PFSK-1 (cell line): ENCODE measurements around the genes CTAGE1 and TMEM241.

DNA sequence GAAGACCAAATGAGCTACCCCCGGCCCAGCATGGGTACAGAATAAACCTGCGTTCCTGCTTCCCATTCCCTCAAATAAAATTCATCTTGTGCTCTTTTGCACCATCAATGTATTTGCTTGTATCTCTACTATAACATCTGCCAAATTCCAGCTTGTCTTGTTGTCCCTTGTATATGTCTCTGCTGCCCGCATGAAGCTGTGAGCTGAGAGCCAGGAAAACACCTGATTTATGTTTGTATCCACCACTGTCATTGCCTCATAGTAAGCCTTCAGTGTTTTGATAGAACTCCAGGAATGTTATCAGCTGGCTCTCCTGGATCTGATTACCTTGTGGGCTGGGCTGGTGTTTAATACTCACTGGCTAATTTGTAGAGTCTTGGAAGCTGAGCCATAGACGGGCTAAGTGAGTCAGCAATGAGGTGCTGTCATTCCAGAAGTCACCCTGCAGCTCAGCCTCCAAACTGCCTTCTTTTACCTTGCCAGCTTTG lies 62.9 kb upstream of the GATA6 start:
- RRBS, result no CpG with 5 or more reads among the region's 4 CpGs

GRCh38 chr18:22241395-22242548 lies 72.4 kb downstream of the GATA6 start:
- RRBS, result no CpG with 5 or more reads among the region's 16 CpGs

DNA sequence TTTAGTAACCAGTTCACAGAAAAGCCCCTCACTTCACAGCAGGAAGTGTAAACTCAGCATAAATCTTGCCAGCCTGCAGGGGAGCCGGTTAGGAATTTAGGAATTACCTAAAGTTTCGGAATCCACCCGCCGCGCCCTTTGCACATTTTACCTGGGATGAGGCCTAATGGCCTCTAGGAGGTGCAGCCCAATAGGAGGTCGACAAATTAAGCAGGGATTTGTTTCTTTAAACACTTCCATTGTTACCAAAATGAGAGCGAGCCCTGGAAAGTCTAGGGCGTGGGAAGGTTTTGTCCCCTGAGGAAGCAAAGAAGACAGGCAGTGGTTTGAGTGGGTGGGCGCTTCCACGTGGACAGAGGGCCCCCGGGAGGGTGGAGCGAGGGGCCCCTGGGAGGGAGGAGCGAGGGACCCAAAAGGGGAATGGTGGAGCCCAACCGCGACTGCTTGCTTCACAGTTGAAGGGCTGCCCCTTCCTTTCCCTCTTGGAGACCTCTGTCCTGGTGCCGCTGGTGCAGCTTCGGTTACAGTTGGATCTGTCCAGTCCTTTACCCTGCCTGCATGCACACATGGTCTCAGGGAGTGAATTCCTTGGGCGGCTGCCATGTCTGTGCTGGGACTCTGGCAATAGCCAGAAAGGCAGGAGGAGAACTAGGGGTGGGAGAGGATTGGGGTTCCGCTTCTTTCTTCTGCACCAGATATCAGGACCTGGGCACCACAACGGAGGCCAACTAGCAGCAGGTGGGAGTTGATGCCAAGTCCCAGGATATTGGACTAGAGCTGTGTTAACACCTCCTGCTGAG lies 93.1 kb downstream of the CTAGE1 start:
- RRBS, result no CpG with 5 or more reads among the region's 20 CpGs

- RRBS, result no CpG with 5 or more reads among the region's 4 CpGs
These were observed 72.2 kb downstream of the CTAGE1 start for GRCh38 chr18:22345199-22346178.

DNA sequence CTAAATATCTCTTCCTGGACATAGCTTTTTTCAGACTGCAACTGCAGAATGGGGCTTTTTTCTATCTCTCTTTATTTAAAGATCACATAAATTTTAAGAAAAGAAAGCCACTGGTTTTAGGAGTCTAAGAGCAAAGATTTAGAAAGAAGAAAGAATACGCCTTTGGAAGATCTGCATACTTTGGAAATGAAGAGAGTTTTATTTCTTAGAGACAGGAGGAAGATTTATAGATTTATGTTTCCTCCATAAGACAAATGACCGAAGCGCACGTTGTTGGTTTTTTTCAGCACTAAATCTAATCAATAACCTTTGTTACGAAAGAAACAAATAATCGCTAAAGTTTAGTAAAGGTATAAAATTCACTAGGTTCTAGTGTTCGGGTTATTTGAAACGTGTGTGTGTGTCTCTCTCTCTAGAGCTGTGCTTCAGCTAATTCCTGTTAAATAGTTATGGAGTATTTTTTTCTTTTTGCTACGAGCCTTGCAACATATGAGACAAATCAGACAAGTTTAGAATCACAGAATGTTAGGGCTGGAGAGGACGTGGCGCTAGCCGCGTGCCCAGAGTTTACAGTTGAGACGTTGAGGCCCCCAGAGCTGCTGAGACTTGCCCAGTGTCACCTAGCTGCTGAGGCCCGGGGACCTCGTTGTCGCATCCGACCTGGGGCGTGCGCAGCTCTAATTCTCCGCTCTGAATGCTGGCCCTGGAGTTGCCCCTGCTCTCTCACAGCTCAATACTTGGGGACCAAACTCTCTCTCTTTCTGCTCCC lies 69.9 kb downstream of the CTAGE1 start:
- RRBS, result no CpG with 5 or more reads among the region's 21 CpGs

GRCh38 chr18:22417604-22418071 lies at the start of gene CTAGE1:
Gene CTAGE1, minus strand, starts transcription at chr18:22417915.
- RRBS, result 96% methylated on average over 5 of the region's 21 CpGs

DNA sequence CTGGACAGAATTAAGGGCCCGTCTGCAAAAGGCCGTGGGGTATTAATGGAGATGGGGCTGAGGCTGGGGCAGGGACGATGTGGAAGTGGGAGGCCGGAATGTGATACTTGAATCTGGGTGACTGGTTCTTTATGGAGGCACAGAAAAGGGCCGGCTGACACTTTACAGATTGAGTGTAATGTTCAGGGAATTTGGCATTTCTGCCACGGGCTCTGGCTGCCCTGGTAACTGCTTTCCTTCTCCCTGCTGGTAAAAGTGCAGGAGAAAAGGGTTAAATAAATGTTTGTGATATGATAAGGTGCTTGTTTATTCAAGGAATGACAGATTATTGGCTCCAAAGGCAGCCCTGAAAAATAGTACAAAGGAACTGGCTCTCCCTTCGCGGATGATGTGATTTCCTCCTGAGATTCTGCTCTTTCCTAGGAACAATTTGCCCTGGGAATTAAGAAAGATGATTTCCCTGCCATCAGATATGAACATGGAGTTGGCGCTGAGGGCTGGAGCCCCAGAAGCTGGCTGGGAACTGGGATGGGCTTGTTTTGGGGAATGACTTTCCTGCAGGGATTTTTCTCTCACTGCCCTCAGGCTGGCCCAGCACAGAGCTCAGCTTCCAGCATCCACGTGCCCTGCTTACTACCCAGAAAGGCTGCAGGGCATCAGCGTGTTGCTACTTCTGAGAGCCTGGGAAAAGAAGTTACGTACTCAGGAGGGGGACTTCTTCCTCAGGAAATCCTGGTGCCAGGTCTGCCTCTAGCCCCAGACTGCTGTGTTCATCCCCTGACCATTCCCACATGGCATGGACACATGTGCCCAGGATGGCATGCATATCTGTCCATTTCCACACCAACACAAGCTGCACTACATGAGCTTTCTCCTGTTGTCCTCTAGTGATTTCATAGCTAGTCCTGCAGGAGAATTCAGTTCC lies 53.0 kb upstream of the CTAGE1 start:
- RRBS, result 26% methylated on average over 1 of the region's 12 CpGs

DNA sequence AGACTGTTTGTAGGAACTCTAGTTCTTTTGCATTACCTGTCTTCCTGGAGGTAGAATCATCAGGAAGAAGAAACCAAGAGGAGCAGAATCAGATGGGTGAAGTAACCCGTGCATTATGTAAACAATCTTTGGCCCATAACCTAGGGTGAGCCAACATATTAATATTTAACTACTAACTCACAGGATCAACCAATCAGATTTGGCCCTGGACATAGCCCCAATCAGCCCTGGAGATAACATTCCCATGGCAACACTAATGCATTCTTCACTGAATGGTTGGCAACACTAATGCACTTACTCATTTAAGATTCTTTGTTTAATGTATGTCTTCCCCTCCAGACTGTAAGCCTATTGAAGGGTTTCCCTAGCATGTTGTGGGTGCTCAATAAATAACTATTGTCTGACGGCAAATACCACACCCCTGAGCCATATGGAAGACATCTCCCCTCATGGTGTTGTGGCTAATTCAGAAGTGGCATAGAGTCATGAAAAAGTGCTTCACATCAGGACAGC lies 72.0 kb upstream of the CTAGE1 start:
- RRBS, result no CpG with 5 or more reads among the region's 2 CpGs

DNA sequence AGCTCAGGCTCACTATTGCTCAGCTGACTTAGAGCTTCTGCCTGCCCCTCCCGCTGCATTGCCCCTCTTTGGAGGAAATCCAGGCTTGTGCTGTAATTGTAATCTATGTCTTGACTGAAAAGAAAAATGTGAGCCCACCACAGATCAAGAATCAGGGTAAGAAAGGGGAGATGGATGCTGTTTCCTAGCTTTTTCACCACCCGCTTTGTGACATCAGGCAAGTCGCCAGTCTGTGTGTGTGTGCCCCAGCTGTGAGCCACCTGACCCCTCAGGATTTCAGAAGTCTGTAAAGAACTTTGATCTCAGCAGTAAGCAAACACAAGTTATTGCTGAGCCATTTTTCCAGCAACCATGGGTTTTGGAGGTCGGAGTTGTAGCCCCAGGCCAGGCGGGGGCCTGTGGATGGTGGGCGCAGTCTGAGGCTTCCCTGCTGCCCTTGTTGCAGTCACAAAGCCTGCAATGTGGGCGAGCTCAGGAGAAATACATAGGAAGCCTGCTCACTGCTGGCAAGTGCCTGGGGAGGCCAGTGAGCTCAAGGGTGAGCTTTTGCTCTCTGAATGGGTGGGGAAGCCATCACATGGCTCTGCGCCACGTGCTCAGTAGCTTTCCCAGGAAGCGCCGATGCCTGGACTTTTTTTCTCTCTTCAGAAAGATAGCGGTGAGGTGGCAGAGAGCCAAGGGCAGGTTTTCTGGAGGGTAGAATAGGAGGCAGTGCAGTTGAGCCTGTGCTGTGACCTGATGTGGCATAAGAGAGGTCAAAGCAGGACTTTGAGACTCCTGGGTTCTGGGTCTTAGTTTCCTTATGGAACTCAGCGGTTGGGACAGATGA lies 6.2 kb downstream of the CABLES1 start:
- RRBS, result no CpG with 5 or more reads among the region's 13 CpGs

DNA sequence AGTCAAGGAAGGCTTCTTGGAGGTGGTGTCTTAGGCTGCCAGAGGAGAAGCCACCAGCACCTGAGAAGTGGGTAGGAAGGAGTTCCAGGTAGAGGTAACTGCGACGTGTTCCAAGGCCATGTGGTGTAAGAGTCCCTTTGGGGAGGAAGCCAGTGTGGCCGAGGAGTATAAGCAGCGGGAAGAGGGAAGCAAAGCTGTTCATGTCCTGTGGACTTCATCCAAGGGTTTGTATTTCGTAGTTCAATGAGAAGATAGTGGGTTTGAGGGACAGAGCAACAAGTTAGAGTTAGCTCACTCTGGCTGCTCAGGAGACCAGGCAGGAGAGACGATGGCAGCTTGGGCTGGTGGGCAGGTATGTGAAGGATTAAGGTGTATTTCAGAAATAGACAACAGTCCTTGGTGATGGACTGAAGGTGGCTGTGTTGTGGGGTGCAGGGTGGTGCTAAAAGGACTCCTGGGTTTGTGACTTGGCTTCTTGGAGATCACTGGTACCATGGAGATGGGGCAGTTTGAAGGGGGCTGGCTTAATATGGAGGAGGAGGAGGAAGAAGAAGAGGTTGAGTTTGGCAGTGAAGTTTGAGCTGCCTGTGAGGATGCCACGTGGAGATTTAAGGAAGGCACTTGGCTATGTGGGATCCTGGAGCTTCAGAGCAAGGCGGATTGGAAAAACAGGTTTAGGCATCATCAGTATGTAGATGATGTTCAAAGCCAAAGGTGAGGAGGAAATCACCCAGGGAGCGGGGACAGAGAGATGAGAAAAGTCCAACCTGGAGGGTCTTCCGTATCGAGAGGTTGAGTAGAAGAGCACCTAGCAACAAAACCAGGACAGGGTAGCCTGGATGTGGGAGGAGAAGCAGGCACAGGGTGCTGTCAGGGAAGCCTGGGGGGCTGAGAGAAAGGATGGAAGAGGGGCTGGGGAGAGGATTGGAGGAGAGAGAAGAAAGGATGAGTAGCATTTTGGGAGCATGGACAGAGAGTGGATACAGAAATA lies 27.7 kb downstream of the CABLES1 start:
- RRBS, result no CpG with 5 or more reads among the region's 11 CpGs

GRCh38 chr18:23253448-23254163 lies 118.3 kb downstream of the CABLES1 start:
- RRBS, result no CpG with 5 or more reads among the region's 14 CpGs

GRCh38 chr18:23358657-23359222 lies 79.0 kb downstream of the TMEM241 start:
- RRBS, result no CpG with 5 or more reads among the region's 10 CpGs

DNA sequence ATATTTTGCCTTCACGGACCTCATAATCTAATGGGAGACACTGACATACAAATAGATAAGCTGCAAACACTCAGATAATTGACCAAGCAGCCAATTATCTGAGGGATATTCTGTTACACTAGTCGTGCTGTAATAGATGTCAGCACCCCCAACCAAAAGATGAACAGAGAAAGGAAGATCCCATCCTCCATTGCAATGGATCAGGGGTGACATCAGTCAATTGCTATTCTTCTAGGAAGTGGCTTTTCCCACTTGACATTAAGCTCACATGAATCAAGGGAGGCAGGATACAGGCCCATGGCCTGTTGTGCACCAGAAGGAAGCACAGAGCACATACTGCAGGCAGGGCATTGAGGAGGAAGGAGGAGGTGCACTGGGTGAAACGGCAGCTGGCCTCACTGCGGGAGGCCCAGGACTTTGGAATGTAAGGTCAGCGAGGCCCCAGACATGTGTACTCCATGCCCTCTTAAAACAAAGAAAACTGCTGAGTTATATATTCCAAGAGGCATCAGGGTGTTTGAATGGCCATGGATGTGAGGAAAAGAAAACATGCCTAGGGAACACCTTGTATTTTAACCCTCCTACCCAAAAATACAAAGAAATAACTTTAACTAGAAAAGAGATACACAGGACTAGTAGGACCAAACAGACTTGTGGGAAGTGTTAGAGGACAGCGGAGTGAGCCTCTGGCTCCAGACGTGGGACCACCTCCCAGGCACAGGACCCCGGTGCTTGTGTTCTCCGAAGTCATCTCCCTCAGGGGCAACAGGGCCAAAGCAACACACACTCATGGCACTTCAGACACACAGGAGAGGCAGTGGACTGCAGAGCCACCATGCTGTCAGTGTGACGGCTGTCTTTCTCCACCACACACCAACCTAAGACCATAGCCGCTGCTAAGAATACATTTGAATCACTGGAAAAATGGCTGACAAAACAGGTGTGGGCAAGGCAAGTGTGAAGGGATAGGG lies 36.2 kb downstream of the TMEM241 start:
- RRBS, result no CpG with 5 or more reads among the region's 11 CpGs

GRCh38 chr18:23437208-23438205 lies at the start of gene TMEM241:
Gene TMEM241, minus strand, starts transcription at chr18:23437961.
- RRBS, result 5% methylated on average over 2 of the region's 48 CpGs

DNA sequence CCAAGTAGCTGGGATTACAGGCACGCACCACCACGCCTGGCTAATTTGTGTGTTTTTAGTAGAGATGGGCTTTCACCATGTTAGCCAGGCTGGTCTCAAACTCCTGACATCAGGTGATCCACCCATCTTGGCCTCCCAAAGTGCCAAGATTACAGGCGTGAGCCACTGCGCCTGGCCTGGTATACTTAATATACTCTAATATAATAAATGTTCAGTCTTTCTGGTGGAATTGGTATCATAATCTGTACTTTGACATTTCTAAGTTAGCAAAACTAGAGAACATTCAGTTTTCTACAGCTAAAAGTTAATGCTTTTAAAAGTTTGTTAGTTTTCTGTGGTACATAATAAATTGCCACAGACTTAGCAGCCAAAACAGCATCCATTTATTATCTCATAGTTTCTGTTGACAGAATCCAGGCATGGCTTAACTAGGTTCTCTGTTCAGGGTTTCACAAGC lies 15.4 kb downstream of the RIOK3 start:
- RRBS, result no CpG with 5 or more reads among the region's 4 CpGs

DNA sequence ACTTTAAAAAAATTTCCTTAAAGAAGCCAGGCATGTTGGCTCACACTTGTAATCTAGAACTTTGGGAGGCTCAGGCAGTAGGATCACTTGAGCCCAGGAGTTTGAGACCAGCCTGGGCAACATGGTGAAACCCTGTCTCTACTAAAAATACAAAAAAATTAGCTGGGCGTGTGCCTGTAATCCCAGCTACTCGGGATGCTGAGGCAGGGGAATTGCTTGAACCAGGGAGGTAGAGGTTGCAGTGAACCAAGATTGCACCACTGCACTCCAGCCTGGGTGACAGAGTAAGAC lies 22.0 kb downstream of the RIOK3 start:
- RRBS, result no CpG with 5 or more reads among the region's 2 CpGs

DNA sequence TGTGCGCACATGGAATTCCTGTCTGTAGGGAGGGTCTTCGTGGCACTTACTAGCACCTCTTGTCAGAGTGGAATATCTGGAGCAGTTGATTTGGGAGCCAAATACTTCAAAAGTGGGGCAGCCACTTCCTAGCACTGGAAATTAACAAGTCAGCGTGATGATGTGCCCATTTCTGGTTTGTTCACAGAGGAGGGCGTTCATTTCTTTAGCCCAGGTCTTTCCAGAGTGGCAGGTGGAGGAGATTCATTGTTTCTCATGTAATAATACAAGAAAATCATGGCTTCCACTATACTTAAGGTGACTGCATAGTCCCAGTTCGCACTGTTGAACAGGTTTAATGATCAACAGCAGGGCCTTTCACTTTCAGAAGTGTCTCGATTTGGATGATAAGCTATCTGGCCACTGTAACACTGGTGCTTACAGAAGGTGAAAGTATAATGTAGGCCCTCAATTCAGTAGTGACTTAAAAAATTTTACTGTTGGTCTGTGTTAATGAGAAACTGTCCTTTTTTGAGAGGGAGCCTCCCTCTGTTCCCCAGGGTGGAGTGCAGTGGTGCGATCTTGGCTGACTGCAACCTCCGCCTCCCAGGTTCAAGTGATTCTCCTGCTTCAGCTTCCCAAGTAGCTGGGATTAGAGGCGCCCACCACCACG lies 1.4 kb downstream of the RMC1 start:
- RRBS, result no CpG with 5 or more reads among the region's 10 CpGs

DNA sequence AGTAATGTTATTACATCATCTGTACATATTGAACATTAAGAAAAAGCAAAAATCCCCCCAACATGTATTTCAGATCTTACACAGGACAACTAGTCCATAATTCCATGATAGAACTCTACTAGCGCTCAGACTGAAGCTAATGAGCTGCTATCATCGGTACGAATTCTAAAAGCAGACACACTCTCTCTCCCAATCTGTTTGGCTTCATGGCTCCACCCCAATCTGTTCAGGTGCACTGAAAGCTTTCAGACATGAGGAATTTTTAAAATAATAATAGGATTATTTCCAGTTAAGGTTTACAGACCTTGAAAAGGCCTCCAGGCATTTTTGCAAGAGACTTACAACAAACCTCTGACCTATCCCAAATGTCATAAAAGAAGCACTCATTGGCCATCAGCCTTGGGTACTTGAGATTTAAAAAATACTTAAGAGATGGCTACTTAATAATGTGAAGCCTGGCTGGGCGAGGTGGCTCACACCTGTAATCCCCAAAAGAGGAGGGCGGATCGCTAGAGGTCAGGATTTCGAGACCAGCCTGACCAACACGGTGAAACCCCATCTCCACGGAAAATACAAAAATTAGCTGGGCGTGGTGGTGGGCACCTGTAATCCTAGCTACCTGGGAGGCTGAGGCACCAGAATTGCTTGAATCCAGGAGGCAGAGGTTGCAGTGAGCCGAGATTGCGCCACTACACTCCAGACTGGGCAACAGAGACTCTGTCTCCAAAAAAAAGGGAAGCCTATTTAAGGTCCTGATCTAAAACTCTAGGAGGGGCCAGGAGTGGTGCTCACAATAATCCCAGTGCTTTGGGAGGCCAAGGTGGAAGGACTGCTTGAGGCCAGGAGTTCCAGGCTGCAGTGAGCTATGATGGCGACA lies 1.9 kb downstream of the NPC1 start:
- RRBS, result no CpG with 5 or more reads among the region's 13 CpGs

GRCh38 chr18:23617586-23618027 lies 31.3 kb upstream of the NPC1 start:
- RRBS, result no CpG with 5 or more reads among the region's 3 CpGs